ENCODE measurements around the gene CNDP1.

GRCh38 chr18:69401410-69401994 lies 814 bp downstream of the DOK6 start:
- PRO-cap, result no peak

- PRO-cap, result no peak
Measured at GRCh38 chr18:72869770-72870425, 2.1 kb upstream of the NETO1 start.

- PRO-cap, result no peak
Measured at GRCh38 chr18:74232933-74233427, 58.8 kb downstream of the CYB5A start.

- PRO-cap, result no peak
Measured at GRCh38 chr18:74234548-74235162, 57.1 kb downstream of the CYB5A start.

GRCh38 chr18:74274844-74275760 lies 16.7 kb downstream of the CYB5A start:
- PRO-cap, result no peak

- PRO-cap, result no peak
Measured at GRCh38 chr18:74284153-74285028, 7.4 kb downstream of the CYB5A start.

- PRO-cap, result bidirectional peak, plus-strand start at chr18:74495809, minus-strand start at chr18:74495796; bidirectional peak, plus-strand start at chr18:74496367, minus-strand start at chr18:74496048
Measured at GRCh38 chr18:74495394-74496172, 580 bp upstream of the CNDP2 start.

- PRO-cap, result no peak
Measured at GRCh38 chr18:74499626-74500042, 3.5 kb downstream of the CNDP2 start.

- PRO-cap, result no peak
Measured at GRCh38 chr18:74534252-74534801, at the start of gene CNDP1. TSS of gene CNDP1 (plus strand) at chr18:74534500.

DNA sequence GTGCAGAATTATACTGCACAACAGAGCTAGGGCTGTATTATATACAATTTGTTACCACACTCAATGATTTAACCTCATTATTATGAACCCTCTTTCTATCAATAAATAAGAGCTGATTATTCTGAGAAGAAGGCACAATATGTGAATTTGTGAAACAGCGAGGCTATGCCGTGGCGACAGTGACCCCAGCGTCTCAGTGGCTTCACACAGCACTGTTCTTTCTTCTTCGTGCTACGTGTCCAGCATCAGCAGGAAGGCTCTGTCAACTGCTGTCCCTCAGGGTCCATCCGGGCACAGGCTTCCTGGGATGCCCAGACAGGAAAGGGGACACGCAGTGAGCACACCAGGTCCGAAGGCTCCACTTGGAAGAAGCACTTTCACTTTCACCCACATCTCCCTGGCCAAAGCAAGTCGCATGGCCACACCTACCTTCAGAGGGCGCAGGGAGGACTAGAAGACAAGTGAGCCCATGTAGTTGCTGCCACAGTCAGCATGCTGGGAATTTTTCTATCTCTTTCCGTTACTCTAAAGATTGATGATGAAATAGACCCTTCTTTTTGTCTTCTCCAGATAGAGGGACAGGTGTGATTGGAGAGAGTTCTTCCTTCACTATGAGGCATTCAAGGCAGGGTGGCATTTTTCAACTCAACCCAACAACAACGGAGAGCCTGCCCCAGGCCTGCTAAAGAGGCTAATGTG lies 47.3 kb downstream of the PTGR3 start:
- PRO-cap, result no peak

DNA sequence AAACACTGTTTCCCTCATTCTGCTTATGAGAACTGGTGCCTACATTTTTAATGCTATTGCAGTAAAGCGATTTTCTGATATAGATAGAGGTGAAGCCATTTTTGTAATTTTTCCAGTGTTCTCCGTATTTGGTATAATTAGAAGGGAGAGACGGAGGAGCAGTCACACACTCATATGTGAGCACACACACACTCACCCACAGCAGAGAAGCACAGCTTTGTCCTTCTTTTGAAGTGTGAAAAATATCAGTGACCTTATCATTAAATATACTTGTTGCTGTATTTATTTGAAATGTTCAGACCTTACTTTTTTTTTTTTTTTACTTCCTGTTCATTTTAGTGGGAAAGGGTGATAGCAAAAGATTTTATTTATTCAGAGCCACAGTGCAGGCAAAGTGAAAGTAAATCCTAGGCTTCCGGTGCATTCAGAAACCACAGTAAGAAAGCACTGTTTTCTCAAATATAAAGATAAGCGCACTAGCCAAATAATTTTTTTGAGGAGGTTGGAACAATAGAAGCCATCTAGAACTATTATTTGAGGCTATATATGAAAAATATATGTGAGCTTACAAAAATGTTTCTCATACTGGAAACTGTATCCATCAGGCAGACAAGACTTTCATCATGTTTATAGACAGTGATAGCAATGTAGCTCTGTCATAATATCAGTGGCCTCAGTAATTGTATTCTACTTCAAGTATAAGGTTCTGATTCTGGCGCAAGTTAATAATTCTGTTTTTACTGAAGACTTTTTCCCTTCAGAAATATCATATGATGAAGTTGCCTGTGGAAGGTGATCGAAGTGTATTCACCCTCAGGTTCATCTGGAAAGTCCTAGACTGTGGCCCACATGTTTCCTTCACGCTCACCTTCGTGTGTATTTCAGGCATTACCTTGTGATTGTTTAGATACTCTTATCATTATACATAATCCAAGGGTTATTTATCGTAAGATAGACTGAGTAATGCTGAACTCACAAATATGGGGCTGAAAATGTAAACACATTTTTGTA lies 37.3 kb downstream of the TSHZ1 start:
- PRO-cap, result no peak

- PRO-cap, result no peak
Measured at GRCh38 chr18:75267818-75268123, 57.2 kb downstream of the TSHZ1 start.

- PRO-cap, result no peak
Measured at GRCh38 chr18:76064956-76065329, 430.1 kb downstream of the ZNF516 start.

DNA sequence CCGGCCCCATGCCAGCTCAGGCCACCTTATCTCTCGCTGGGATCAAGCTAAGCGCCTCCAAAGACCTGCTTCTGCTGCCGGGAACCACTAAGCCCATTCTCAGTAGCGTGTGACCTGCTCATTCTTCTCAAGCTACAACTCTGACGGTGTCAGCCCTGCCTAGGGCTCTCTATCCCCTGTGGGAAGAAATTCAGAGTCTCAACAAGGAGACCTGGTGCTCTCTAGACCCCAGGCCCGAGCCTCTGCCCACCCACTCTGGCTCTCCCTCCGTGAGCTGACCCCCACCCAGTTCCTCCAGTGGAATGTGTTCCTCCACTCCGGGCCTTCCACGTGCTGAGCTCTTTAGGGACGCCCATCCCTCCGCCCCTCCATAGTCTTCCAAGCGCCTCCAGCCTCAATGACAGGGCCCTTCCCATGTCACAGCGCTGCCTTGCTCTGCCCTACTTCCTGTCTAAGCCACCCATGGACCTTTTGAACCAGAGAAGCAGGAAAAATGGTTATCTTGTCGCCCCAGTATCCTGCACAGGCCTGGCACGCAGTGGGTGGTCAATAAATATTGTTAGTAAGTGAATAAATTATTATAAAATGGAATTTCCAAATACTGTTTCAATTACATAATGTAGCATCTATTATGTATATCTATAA lies 127.7 kb downstream of the ZNF516 start:
- PRO-cap, result no peak

GRCh38 chr18:76436858-76437519 lies 58.1 kb downstream of the ZNF516 start:
- PRO-cap, result no peak

GRCh38 chr18:76493521-76493815 lies 1.6 kb downstream of the ZNF516 start:
- PRO-cap, result no peak

DNA sequence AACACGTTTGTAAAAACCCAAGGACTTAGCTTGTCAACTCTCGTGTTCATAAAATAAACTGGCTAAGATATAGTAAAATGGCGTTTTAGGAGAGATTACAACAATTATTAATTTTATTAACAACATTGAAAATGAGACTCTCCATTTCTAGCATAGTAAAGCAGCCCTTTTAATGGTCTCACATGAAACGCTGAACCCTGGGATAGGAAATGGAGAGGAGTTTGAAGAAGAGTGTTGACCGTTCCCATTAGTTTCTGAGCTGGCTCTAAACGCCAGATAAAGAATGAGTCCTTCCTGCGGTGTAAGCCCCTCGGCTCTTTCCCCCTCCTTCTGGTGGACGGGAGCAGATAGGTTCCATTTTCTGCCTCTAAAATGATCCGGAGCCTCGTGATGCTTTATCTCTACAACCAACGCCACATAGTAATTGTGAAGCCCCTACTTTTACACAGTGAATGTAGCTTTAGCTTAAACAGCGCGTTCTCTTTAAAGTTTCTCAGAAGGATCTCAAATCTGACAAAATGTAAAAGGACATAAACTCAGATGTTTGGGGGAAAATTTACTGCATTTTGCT lies 24.1 kb upstream of the ZNF516 start:
- PRO-cap, result no peak

DNA sequence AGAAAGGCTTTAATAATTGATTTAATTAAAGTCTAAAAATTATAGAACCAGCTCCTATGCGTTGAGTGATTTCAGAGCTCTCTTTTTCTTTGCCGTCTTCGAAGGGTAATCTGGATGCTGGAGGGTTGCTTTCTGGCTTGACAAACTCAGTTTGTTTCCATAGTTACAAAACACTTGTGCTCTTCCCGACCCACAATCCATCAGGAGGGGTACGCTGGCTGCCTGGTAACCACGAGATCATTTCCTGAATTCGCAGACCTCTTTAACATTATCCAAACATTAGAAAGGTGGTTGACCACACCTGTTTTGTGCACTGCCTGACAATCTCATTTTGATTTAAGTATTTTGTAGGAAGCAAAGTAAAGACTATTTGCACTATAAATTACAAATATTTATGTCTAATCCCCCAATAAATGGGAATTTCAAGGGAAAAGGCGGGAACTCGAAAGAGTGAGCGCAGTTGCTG lies 143.9 kb upstream of the ZNF516 start:
- PRO-cap, result no peak

DNA sequence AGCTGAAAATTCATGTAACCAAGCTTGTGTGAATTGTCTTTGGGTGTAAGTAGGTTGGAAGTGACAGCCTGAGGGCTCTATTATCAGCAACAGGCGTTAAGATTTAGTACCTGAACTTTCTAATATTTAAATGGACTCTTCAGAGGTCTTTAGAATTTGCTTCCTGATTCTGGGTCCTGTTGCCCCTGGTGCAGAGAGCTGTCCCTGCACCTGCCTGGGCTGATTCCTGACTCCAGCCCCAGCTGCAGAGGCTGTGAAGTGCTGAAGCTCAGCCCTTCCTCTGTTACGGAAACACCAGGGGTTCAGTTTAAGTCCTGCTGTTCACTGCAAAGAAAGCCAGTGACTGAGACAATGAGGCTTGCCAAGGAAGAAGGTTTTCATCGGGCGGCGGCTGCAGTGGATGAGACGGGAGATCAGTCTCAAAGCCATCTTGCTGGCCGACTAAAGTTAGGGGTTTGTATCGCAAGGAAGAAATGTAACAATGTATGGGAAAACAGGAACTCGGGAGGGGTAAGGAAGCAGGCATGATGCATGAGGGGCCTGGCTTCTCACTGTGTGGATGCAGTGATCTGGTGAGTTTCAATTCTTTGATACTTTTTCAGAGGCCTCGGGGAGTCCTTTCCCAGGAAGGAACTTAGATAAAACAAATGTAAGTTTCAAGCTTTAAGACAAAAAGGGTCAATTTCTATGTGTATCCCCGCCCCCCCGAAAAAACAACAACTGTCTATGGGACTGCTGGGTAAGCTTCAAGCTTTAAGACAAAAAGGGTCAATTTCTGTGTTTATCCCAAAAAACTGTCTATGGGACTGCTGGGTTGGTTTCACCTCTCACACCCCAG lies 142.3 kb upstream of the ZNF236 start:
- PRO-cap, result no peak

DNA sequence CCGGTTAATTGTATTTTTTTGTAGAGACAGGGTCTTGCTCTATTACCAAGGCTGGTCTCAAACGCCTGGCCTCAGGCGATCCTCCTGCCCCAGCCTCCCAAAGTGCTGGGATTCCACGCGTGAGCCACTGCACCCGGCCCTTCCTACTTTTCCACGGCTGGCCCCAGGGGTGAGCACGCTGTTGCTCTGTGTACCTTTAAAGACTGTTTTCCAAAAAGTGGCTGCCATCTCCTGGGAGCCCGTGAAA lies 135.8 kb upstream of the ZNF236 start:
- PRO-cap, result no peak